Vagina (tissue), 1 donor: ENCODE data around the gene CENPP.

DNA sequence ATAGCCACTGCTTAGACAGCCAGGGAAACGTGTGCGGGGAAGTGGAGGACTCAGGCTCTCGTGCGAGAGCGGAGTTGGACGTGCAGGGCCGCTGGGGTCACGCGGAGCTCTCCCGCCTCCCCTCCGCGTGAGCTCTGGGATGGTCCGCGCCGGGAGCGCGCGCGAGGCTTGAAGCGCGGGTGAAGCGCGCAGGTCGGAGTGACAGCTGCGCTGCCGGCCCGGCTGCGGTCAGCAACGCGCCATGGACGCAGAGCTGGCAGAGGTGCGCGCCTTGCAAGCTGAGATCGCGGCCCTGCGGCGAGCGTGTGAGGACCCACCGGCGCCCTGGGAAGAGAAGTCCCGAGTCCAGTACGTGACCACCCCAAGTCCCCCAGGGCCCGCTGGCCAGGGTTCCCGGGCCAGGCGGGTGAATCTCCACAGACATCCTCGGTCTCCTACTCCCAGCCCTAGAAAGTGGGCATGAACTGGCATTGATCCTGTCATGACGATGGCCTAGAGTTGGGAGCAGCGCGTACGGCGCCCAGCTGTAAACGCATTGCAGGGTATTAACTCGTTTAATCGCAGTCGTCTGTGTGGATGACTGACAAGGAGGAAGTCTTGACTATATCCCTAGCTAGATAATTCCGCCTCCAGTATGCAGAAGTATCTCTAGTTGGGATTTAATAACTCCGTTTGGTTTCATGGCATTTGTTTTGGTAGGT is at the start of gene CENPP:
TSS of gene CENPP (plus strand) at position 196 of the 701 bp plus-strand sequence.
- PRO-cap: bidirectional peak, plus-strand start at position 171 of the sequence, minus-strand start outside the sequence
- RAMPAGE, long total RNA: start-site peak on the plus strand centred at position 177 of the sequence, 39 bp wide, 94 reads

DNA sequence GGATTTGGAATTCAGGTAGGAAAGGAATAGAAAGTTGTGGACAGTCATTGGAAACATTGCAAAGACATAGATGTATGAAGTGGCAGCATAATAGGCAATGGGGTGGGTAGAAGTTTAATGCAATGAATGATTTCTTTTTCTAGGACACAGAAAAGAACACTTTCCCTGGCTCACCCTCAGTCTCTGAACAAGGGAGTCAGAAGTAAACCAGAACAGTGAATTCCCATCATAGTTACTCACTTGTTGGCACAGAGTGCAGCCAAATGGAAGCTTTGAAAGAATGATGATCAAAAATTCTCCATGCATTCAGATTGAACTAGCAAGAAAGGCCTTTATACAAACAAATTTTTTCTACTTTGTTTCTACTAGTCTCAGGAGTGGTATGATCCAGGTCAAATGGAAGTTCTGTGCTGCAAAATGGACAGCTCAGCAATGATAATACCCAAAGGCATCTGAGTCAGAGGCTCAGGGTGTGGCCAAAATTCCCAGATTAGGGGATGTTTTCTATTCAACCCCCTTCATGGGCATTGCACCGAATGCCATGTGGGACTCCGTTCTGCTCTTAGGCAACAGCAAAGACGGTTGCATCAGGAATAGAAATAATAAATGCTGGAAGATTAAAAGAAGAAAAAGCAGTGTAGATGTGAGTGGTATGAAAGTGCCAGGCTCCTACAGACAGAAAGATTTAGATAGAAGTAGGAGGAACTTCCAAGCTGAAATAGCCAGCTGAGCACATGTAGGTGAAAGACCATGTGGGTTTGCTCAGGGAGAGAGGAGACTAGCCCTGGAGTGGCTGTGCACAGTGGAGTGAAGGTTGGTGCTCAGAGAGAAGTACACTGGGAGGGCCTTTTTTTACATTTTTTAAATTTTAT is 29.5 kb downstream of the ECM2 start:
- PRO-cap: no peak
- RAMPAGE, long total RNA: no peak

DNA sequence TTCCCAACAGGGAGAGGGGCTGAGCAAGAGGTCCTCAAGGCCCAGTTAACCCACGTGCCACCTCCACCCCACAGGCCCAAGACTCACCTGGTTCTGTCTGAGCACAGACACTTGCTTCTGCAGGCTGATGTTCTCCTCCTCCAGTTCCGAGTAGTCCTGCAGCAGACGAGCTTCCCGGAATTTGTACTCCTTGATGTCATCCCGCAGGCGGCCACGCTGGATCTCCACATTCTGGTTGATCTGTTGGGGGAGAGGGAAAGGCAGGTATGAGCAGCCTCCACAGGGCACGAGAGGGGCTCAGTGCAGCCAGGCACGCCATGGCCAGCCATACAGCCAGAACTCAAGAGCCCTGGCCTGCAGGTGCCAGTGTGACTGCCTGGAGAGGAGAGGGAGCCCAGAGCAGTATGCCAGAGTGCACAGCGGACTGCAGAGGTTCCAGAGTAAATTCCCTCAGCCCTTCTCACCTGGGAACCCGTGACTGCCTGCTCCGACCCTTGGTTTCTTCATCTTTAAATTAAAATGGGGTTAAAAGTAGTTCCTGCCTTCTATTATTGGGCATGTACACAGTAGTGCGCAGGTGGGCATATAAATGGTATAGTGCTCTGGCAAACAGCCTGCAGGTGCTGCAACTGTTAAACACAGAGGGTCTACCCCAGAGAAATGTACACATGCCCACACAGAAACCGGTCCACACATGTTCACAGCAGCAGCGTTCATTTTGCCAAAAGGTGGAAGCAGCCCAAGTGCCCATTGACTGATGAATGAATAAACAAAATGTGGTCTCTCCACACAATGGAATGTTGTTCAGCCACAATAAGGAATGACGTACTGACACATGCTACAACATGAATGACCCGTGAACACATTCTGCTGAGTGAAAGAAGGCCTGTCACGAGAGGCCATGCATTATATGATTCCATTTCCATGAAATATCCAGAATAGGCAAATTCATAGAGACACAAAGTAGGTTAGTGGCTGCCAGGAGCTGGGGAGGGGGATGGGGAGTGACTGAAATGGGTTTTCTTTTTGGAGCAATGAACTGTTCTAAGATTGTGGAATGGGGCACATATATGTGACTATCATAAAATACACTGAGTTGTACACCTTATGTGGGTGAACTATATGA is 41.7 kb downstream of the BICD2 start:
- PRO-cap: no peak
- RAMPAGE, long total RNA: no peak

GRCh38 chr9:92756791-92757104 is 7.9 kb downstream of the BICD2 start:
- PRO-cap: no peak
- RAMPAGE, long total RNA: no peak

GRCh38 chr9:92965081-92965853 is 17.9 kb downstream of the FGD3 start:
- PRO-cap: no peak
- RAMPAGE, long total RNA: no peak

- PRO-cap: no peak
- RAMPAGE, long total RNA: no peak
Observed at GRCh38 chr9:93063456-93064266, 5.2 kb downstream of the SUSD3 start.

GRCh38 chr9:93222859-93223409 is 39.0 kb downstream of the WNK2 start:
- PRO-cap: no peak
- RAMPAGE, long total RNA: no peak

GRCh38 chr9:93286381-93287170 is 102.6 kb downstream of the WNK2 start:
- PRO-cap: no peak
- RAMPAGE, long total RNA: no peak

DNA sequence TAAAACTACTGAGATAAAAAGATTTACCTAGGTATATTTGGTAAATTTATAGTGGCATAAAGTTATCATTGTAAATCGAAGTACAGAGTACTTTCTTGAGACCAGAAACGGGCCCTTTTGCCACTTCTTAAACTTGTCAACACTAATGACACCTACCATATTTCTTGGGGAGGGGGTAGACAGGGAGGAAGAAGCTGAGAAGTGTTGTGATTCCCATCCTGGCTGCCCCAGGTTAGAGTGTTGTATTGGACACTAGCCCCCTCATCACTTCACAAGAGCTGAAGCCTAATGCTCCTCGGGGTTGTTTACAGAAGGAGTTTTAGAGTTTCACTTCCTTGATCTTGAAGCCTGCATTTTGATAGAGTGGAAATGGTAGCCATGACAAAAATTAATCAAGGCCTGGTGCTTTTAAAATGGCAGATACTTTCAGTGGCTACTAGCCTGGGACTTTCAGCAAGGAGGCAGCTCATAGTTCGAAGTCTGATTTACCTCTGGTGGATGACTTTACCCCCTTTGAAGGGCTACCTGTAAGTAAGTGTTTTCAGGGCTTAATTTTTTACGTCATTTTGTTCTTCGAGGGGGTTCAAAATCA is 11.0 kb upstream of the FAM120AOS start:
- PRO-cap: no peak
- RAMPAGE, long total RNA: no peak

DNA sequence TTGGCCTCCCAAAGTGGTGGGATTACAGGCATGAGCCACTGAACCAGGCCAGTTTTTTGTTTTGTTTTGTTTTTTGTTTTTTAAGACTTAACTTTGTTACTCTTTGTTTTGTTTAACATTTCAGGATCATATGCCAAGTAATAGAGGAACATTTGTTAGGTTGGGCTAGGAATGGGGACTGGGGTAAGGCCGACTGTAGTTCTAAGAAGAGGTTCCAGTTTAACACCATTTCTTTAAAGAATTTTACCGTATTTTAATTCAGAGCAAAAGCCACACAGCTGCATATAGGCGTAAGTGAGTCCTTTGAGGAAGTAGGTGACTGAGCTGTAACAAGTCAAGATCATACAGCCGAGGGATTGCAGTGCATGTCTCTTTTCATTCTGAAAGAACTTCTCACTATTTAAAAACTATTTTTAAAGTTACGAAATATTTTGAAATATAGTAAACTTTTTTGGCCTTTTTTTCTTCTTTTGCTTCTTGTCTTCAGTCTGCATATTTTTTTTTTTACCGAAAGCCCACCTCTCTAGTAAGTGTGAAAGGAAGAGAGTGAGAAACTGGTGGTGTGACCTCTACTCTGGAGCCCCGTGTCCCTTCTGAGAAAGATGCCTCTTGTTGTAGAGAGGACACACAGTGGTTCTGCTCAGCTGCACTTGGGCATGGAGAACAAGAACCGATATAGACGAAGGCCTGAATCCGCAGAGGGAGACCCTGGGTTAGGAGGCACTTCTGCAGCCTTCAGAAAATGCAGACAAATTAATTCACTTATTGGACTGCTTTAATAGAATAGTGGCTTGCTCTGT is 58.9 kb upstream of the FAM120AOS start:
- PRO-cap: no peak
- RAMPAGE, long total RNA: no peak

DNA sequence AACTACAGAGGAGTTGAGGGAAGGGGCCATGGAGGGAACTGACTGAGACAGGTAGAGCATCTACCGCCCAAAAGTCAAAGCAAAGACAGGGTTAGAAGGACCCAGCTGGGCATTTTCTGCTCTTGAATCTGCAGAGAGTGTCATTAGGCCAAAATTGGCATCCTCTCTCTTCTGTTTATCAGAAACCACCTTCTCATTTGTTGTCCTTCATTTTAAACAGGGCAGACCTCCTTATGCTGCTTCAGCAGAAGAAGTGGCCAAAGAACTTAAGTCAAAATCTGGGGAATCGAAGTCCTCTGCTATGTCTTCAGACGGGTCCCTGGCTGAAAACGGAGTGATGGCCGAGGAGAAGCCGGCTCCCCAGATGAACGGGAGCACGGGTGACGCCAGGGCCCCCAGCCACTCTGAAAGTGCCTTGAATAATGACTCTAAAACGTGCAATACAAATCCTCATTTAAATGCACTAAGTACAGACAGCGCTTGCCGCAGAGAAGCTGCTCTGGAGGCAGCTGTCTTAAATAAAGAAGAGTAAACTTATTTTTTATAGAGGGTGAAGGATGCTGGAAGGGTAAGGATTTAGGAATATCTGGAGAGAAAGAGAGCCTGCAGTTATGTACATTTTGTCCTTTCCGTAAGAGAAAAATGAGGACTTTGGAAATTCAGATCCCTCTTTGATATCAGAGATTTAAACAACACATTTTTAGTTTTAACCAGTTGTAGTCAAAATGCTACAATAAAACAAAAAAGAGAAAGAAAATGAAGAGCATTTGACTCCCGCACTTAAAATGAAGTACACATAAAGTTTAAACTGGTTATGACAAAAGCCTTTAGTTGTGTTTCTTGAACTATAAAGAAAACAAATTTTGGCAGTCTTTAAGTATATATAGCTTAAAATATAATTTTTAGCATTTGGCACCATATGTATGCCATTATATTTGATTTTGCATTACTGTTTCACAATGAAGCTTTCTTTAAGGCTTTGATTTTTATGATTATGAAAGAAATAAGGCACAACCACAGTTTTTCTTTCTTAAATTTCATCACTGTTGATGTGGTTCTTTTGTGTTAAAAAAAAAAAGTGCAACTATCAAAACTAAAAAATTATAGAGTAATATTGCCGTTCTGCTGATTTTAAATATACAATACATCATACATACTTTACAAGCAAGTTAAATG is 12.0 kb upstream of the PHF2 start:
- PRO-cap: no peak
- RAMPAGE, long total RNA: no peak

GRCh38 chr9:93586284-93587421 is 10.3 kb downstream of the PHF2 start:
- PRO-cap: no peak
- RAMPAGE, long total RNA: no peak

DNA sequence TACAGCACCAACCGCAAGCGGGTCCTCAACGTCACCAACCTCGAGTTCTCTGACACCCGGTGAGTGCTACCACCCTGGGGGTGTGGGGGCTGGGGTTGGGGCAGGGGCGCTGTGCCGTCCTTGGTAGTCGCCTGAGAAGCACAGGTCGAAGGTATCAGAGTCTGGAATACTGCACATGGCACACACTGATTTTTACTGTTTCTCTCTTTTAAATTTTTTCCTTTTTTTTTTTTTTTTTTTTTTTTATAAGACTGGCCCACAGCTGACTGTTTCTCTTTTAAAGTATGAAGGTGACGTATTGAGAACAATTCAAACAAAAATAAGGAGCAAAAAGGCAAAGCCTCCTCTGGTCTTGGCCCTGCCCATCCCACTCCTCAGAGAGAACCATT is 72.8 kb downstream of the PHF2 start:
- PRO-cap: no peak
- RAMPAGE, long total RNA: no peak

DNA sequence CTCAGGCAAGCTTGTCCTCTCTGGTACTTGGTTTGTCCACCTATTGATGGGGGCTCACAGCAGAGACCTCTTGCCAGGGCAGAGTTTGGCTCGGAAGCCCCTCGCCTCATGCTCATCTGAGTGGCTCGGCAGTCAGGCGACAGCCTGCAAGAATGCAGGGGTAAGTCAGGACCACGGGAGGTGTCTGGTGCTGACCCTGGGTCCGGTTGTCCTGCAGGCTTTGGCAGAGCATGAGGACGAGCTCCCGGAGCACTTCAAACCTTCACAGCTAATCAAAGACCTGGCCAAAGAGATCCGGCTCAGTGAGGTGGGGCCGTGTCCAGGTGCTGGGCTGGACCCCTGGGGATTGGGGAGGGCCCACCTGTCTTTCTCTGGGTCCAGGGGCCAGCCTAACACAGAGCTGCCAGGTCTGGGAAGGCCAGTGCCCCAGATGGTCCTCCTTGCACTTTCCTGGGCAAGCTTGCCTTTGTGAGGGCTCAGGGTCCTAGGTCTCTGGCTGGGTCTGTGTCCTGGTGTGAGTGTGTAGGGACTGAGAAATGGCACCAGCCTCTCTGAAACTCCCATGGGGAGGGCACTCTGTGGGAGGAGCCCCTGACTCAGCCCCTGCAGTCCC is 83.0 kb downstream of the PHF2 start:
- PRO-cap: no peak
- RAMPAGE, long total RNA: no peak

- PRO-cap: no peak
- RAMPAGE, long total RNA: start-site peak on the plus strand at chr9:93660128-93660262, 14 reads; start-site peak on the plus strand at chr9:93660422-93660474, 23 reads
Observed at GRCh38 chr9:93659907-93660800, 83.8 kb downstream of the PHF2 start.

DNA sequence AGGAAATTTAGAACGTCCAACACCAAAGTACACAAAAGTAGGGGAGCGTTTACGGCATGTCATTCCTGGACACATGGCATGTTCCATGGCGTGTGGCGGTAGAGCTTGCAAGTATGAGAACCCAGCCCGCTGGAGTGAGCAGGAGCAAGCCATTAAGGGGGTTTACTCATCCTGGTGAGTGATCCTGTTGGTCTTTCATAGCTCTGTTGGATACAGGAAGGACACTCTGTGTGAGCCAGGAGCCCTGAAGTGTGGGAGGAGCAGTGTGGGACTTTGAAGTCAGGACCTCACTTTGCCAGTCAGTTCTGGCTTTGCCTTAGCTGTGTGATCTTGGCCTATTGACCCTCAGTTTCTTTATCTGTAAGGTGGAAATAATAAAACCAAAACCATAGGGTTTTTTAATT is 987 bp downstream of the PTPDC1 start:
- PRO-cap: no peak
- RAMPAGE, long total RNA: no peak

GRCh38 chr9:94169222-94170118 is 85.2 kb downstream of the PTPDC1 start:
- PRO-cap: no peak
- RAMPAGE, long total RNA: no peak

DNA sequence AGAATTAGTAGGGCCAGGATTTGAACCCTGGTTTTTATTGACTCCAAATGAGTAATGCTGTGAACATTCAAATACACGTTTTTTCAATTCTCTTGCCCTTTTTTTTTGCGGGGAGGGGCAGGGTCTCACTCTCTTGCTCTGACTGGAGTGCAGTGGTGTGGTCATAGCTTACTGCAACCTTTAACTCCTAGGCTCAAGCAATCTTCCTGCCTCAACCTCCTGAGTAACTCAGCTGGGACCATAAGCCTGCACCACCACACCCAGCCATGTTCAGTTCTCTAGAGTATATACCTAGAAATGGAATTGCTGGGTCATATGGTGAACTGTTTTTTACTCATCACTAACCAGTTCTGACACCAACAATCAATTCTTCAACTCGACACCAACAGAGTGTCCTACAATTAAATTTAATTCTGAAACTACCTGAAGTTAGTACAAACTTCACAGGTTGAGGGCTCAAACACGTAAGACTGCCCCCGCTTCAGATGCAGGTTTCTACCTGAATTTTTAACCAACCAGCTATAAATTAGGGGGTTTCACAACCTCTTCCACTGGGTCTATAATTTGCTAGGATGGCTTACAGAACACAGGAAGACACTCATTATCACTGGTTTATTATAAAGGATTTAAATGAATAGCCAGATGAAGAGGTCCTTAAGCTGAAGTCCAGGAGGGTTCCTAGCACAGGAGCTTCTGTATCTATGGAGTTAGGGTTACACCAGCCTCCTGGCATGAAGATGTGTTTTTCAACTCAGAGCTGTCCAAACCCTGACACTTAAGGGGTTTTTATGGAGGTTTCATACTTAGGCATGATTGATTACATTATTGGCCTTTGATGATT is 85.3 kb upstream of the ZNF169 start:
- PRO-cap: no peak
- RAMPAGE, long total RNA: no peak

GRCh38 chr9:94444654-94445151 is 70.3 kb downstream of the MFSD14B start:
- PRO-cap: no peak
- RAMPAGE, long total RNA: no peak

GRCh38 chr9:94449691-94450335 is 75.4 kb downstream of the MFSD14B start:
- PRO-cap: no peak
- RAMPAGE, long total RNA: start-site peak on the plus strand at chr9:94449851-94449949, 12 reads